Heart (tissue), 3 donors: ENCODE results near the gene SNX9.

- RAMPAGE, long total RNA, 2 experiments = no peak in any of the 2 experiments
These were observed 146.5 kb downstream of the ZDHHC14 start for GRCh38 chr6:157527372-157528050.

GRCh38 chr6:157670457-157670875 lies 152.6 kb upstream of the SNX9 start:
- RAMPAGE, long total RNA, 2 experiments = no peak in any of the 2 experiments

DNA sequence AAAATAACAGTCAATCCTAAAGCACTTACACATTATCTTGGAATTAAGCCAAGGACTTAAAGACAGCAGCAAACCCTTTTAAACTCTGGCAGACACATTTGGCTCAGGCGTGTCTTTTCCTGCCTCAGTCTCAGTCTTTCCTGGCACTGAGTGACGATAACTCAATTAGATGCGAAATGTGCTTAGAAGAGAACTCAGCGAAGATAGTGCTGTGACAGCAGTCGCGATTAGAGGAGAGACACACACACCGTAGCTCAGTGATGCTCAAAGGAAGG lies 103.7 kb upstream of the SNX9 start:
- RAMPAGE, long total RNA, 2 experiments = no peak in any of the 2 experiments

GRCh38 chr6:157725541-157725740 lies 97.6 kb upstream of the SNX9 start:
- RAMPAGE, long total RNA, 2 experiments = no peak in any of the 2 experiments

DNA sequence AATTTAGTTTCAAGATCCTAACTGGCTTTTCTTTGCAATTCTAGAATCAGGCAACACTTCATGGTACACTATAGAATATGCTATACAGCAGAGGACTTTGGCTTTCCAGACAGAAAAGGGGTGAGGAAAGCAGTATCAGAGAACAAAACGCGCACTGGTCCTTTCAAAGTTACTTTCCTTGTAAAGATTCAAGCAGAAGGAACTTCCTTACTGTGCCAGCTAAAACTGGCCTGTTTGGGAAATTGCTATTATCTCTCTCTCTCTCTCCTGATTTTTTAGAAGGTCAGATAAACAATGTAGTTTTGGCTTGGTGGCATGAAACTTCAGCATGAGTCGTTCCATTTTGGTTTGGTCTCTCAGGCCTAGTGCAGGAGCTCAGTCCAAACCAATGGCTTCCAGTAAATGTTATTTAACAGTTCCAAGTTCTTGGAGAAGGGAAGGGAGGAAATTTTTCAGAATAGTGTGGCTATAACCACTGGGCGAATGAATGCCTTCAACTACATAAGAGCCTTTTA lies 9.4 kb upstream of the SNX9 start:
- RAMPAGE, long total RNA, 2 experiments = no peak in any of the 2 experiments

GRCh38 chr6:157822293-157823545 lies at the start of gene SNX9:
SNX9 (plus strand) TSS chr6:157823246.
- RAMPAGE, long total RNA, 2 experiments = no peak in any of the 2 experiments

DNA sequence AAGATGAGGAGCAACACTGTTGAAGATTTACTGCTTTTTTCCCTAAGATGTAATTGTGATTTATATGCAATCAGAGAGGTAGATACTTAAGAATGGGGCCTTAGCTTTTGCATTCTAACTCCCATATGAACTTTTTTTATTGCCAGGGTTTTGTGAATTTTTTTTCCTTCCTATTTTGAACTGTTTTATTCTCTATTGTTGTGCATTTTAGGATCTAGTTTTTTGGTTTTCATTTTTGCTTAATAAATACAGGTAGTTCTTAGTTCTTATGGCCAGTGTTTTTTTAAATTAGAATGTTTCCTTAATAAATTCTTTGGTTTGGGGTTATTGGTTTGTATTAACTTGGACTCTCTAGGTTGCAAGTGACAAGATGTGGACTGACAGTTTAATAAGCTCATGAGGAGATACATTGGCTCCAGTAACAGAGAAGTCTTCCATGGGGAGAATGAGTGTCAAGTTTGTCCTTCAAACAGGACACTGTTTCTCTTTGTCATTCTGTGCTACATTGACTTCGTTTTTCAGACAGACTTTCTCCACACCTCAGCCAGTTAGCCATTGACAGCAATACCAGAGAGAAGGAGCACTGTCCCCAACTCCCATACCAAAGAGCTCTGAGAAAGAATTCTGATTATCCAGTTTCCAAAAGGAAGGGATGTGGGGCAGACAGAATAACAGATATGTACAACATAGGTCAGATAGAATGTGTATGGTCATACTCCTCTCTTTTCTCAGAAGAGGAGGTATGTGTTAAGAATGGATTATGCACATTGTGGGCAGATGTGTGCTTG lies 39.7 kb downstream of the SNX9 start:
- RAMPAGE, long total RNA, 2 experiments = no peak in any of the 2 experiments

GRCh38 chr6:157885093-157886029 lies 62.3 kb downstream of the SNX9 start:
- RAMPAGE, long total RNA, 2 experiments = no peak in any of the 2 experiments

DNA sequence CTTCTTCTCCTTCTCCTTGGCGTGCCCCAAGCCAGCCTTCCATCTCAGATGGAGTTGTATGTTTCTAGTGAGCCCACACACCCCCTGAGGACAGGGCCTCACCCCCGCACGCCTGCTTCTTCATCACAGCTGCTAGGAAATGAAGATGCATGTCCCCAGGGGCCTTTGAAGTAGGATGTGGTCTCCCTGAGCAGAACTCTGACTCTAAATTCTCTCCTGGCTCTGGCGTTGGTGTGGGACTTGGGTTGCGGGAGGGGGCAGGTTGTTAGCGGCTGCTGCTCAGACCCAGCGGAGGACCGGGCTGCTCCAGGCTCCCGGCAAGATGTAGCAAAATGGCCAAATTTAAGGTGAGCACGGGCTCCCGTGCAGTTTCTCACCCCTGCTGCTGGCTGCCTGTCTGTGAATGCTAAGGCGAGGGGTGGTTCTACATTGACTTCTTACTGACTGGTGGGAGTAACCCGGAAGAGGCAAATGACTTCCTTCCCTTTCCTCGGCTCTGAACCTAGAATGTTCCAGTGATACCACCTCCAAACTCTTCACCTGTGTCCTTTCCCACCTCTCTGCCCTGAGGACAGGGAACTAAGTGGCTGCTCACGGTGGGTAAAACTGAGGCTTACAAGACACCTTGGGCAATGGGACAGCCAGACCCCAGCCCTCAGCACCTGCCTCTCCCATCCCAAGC lies 8.8 kb downstream of the SYNJ2 start:
- RAMPAGE, long total RNA, 2 experiments = no peak in any of the 2 experiments

DNA sequence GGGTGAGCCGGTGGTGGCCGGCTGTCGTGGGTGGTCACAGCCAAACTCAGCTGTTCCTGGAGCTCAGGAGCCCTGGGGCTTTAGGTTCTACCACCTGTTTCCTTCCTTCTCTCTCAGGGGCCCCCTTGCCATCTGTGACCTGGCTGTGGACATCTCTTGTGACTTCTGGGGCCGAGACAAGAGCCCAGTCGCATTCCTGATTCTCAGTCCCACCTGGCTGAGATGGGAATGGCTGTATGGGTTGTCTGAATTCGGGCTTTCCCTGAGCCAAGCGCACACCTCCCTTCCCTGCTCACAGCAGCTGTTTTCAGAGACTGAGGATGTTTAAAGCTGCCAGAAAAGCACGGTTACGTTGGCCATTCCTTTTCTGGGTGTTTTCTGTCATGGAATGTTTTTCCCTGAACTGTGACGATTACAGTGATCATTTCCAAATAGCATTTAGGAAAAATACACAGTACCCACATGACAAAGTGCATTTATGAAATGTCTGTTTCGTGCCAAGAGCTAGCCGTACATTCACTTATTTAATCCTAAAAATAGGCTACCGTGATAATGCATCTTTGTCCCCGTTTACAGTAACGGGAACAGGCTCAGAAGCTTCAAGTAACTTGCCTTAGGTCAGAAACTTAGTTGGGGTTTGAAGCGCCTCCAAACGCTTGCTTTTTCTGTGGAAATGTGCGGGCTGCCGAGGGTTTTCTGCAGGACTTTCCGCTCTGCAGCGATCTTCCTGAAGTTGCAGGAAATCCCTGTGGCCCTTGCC lies 36.7 kb downstream of the SYNJ2 start:
- RAMPAGE, long total RNA, 2 experiments = no peak in any of the 2 experiments

- RAMPAGE, long total RNA, 2 experiments = no peak in any of the 2 experiments
These were observed 26.8 kb upstream of the TULP4 start for GRCh38 chr6:158285227-158286096.

GRCh38 chr6:158290482-158291144 lies 21.7 kb upstream of the TULP4 start:
- RAMPAGE, long total RNA, 2 experiments = no peak in any of the 2 experiments

GRCh38 chr6:158412042-158412484 lies 99.8 kb downstream of the TULP4 start:
- RAMPAGE, long total RNA, 2 experiments = no peak in any of the 2 experiments

DNA sequence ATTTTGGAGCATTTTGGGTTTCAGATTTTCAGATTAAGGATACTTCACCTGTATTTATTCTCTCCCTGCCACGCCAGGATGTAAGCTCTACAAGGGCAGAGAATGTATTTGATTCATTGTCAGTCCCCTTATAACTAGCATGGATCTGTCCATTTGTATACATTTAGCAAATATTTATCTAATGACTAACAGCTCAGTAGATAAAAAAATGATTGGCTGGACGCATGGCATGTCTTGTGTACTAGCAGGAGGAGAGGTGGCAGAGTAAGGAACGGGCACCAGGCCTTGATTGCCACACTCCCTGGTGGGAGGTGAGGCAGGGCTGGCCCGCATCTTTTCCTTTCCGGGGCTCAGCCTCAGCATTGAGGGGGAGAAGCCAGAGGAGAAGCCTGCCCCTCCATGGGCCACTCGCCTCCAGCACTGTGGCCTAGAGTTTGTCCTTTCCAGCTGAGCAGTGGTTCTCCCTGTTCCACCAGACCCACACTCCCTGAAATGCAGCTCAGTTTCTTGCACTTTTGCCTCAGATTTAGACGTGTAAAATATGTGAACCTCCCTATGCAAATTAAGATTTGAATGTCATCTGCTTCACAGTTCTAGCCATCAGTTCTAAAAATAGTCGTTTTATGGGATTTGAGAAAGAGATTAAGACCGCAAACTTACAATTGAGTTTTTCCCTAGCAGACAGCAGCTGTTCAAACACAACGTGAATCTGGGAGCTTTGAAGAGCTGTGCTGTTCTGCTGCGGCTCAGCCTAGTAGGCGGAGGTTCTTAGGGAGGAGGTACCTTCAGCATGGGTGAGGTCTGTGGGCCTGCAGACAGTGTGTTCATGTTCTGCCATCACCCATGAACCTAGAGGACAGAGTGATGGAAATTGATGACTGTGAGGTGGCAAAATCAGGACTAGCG lies 84.8 kb upstream of the TMEM181 start:
- RAMPAGE, long total RNA, 2 experiments = no peak in any of the 2 experiments

- RAMPAGE, long total RNA, 2 experiments = no peak in any of the 2 experiments
These were observed 49.6 kb upstream of the TMEM181 start for GRCh38 chr6:158510006-158511021.

DNA sequence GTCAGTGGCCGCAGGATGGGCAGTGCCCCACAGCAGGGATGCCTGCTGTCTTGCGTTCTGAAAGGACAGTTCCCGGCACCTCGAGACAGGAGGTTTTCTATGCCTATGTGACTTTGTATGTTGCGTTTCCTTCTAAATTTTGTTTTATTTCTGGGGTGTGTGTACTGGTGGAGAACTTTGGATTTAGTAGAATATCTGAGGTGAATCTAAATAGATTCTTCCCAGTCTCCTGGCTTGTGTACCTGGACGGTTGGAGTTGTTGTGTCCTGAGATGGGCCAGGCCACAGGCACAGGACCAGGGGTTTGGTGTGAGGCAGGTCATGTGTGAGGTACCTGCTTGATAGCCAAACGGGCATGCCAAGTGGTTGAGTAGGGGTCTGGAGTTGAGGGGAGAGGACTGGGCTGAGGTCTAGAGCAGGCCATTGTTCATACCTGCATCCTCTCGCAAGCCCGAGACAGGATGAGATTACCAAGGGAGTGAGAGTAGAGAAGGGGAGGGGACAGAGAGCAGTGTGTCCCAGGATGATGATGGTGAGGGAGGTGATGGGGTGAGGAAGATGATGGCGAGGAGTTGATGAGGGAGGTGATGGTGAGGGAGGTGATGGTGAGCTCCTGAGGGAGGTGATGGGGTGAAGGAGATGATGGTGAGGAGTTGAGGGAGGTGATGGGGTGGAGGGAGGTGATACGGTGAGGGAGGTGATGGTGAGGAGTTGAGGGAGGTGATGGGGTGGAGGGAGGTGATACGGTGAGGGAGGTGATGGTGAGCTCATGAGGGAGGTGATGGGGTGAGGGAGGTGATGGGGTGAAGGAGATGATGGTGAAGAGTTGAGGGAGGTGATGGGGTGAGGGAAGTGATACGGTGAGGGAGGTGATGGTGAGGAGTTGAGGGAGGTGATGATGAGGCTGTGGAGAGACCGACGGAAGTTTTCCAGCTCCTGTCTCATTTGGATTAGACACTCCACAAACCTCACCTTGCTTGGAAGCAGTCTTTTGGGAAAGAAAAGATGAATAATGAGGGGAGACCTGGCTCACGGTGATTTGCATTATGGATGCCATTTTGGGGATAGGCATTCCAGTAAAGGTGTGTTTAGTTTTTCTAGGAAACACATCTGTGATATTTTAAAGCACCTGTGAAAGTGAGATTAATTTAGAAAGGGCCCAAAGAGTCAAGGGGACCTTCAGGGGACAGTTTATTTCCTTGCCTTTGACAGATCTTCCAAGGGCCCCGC lies 6.4 kb downstream of the TMEM181 start:
- RAMPAGE, long total RNA, 2 experiments = no peak in any of the 2 experiments

- RAMPAGE, long total RNA, 2 experiments = no peak in any of the 2 experiments
These were observed 396 bp downstream of the DYNLT1 start for GRCh38 chr6:158644084-158644609.

DNA sequence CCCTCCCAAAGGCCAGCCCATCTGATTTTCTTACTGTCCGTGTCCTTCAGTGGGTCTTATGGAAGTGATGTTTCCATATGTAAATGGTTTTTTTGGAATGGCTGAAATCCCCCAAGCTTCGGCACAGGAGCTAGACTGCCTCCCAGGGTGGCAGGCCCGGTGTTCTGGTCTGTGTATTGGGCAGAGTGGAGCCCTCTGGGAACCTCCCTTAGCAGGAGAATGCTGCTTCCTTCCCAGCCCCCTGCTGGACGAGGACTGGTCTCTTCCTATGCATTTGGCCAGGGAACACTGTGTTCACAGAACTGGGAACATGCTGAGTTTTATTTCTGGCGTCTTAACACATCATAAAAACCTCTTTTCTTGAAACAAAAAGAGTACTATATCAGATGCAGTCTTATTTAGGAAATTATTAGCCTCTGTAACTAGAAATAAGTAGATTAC lies 56.5 kb downstream of the SYTL3 start:
- RAMPAGE, long total RNA, 2 experiments = no peak in any of the 2 experiments

GRCh38 chr6:158868972-158869562 lies 49.9 kb upstream of the EZR start:
- RAMPAGE, long total RNA, 2 experiments = no peak in any of the 2 experiments

DNA sequence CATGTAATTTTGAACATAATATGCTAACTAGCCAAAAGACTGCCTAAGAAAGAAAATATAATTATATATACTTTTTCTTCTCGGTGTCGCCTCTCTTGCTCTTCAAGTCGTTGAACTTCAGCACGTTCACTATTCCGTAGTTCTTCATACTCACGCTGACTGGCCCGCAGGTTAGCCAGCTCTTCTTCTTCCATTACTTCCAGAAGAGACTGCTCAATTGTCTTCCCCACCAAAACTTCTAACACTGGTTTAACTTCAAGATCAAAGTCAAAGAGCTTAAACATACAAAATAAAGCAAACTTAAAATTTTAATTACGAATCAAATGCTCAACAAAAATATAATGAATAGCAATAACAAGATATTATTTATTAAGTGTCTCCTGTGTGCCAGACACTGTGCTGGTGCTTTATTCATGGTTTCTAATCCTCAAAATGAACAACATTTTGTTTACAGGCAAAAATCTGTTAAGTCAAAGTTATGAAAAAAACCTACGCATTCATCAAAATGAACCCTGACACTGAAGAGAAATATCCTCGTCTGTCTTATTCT lies 17.5 kb downstream of the RSPH3 start:
- RAMPAGE, long total RNA, 2 experiments = no peak in any of the 2 experiments